Left lung (tissue), 1 donor: Measurements from ENCODE around the genes AHNAK2 and JAG2.

DNA sequence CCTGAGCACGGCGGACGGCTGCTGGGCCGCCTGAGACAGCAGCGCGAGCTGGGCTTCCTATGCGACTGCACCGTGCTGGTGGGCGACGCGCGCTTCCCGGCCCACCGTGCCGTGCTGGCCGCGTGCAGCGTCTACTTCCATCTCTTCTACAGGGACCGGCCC lies 187 bp downstream of the ZBTB42 start:
- PRO-cap: no peak

- PRO-cap: no peak
Observed at GRCh38 chr14:104843277-104843968, 21.6 kb upstream of the CEP170B start.

GRCh38 chr14:104865525-104866312 lies 651 bp downstream of the CEP170B start:
- PRO-cap: bidirectional peak, plus-strand start at chr14:104865925, minus-strand start at chr14:104865696

GRCh38 chr14:104899021-104899246 lies 25.7 kb upstream of the PLD4 start:
- PRO-cap: no peak

- PRO-cap: bidirectional peak, plus-strand start at chr14:104973441, minus-strand start at chr14:104973177; bidirectional peak, plus-strand start at chr14:104973860, minus-strand start at chr14:104973629
Observed at GRCh38 chr14:104972937-104974049, 4.9 kb downstream of the AHNAK2 start.

GRCh38 chr14:104976092-104976820 lies 1.9 kb downstream of the AHNAK2 start:
- PRO-cap: no peak

DNA sequence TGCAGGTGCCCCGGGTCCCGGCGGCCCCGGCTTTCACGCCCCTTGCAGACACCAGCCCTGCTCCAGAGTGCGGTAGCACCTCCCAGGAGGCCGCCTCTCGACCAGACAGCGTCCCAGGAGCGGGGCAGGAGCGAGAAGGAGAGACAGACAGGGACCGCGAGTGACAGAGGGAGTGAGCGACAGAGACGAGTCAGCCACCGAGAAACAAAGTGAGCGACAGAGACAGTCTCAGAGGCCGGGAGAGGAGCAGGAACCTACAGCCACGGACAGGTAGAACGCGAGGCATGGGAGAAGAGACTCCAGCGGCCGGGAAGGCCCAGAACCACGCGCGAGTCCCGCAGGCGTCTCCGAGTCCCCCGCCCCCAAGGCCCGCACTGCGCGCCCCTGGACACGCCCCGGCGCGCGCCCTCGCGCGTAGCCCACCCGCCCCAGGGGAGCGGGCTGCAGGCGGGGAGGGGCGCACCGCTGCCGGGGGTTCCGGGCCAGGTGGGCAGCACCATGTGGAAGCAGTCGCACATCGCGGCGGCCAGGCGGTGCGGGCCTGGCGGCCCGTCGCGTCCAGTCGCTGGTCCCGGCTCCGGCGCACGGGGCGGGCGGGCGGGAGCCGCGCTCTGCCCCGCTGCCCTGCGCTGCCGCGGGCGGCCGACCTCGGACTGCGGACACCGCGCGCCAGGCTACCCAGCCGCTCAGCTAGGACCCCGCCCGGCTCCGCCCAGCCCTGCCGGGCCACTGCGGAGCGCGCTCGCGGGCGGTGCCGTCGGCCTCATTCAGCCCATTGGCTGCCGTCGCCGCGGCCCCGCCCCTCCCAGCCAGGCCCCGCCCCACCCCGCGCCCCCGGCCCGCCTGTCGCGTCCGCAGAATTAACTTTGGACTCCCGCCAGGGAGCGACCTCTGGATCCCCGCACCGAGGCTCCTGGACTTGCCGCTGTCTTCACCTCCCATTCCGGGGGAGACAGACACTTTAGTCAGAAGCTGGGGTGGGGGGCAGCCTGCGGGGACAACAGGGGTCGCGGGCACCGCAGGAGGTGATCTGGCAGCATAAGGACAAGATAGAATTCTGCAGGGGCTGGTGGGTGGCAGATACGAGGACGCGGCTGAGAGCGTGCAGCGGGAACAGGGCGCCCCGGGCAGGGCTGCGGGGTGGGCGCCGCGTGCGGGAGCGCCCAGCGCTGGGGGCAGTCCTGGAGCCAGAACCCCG lies at the start of gene AHNAK2:
TSS of gene AHNAK2 (minus strand) at position 655 of the 1,198 bp plus-strand sequence.
- PRO-cap: unidirectional peak, minus-strand start at position 645 of the sequence

DNA sequence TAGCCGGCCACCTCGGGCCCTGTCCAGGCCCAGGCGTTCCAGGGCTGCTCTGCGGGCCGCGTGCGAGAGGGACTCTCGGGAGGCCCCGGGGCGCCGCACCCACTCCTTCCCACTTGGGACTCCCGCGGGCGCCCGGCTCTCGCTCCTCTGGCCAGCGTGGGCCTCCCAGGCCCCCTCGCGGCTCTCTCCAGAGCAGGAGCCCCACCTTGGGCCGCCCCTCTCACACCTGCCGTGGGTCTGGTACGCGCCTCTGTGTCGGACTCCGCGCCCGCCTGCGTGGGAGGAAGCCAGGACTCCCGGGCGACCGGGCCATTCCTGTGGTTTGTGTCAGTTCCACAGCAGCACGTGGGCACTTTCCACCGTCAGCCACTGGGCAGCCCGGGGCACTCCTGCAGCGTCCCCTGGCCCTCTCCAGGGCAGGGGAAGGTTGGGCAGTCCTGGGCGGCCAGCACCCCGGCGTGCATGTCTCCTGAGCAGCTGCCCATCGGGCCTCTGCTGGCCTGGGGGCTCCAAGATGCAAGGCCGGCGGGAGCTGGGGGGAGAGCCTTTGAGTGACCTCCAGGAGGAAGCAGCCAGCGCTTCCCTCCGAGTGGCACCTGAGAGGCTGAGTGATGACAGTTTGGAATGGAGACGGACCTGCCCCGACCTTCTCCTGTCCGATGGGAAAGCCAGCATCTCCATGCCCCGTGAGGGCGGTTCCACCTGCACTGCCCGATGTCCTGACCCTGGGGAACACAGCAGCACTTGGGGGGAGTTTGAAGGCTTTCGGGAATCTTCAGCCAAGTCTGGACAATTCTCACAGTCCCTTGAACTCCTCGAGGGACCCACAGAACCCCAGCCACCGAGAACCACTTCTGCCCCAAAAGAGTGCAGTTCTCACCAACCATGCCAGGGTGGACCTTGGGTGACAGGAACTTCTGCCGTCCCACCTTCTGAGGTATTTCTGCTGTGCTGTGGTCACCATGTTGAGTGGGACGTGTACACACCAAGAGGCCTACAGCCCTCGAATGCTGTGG lies 638 bp downstream of the CLBA1 start:
- PRO-cap: no peak

GRCh38 chr14:105071268-105071784 lies 6.1 kb upstream of the GPR132 start:
- PRO-cap: no peak

GRCh38 chr14:105168370-105169545 lies at the start of gene JAG2:
Gene JAG2 (minus strand): TSS chr14:105168776.
- PRO-cap: bidirectional peak, plus-strand start at chr14:105168884, minus-strand start at chr14:105168728

GRCh38 chr14:105410931-105412274 lies 8.2 kb upstream of the MTA1 start:
- PRO-cap: unidirectional peak, plus-strand start at chr14:105411206; bidirectional peak, plus-strand start at chr14:105411587, minus-strand start at chr14:105411407

DNA sequence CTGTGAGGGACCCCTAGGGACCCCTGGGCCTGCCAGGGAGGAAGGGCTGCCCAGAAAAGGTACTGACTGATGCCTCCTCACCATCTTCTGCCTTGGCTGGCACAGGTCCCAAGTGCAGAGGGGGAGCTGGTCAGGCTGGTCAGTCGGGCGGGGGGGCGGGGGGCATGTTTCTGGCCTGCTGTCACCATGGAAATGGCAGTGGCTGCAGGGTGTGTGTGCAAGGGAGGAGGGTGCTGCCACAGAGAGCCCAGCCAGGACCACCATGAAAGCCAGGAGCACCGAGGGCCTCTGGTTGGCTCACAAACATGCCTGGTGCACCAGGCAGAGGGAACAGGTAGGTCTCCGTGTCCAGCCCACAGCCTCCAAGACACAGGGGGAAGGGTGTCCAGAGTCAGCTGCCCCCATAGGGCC lies 1.4 kb upstream of the CRIP2 start:
- PRO-cap: bidirectional peak, plus-strand start at position 241 of the sequence, minus-strand start at position 89 of the sequence

- PRO-cap: bidirectional peak, plus-strand start at chr14:105475859, minus-strand start at chr14:105475721; bidirectional peak, plus-strand start at chr14:105476112, minus-strand start at chr14:105475922; bidirectional peak, plus-strand start at chr14:105476318, minus-strand start at chr14:105476219
Observed at GRCh38 chr14:105475796-105476474, 1.3 kb downstream of the CRIP2 start.

- PRO-cap: no peak
Observed at GRCh38 chr14:105581930-105582797, 55.8 kb downstream of the TMEM121 start.

- PRO-cap: no peak
Observed at GRCh38 chr14:105646125-105646600, 119.8 kb downstream of the TMEM121 start.

GRCh38 chr14:105769051-105770123 lies 243.0 kb downstream of the TMEM121 start:
- PRO-cap: no peak

- PRO-cap: no peak
Observed at GRCh38 chr14:105944826-105945324, 418.5 kb downstream of the TMEM121 start.

- PRO-cap: no peak
Observed at GRCh38 chr14:105948942-105949533, 422.7 kb downstream of the TMEM121 start.

DNA sequence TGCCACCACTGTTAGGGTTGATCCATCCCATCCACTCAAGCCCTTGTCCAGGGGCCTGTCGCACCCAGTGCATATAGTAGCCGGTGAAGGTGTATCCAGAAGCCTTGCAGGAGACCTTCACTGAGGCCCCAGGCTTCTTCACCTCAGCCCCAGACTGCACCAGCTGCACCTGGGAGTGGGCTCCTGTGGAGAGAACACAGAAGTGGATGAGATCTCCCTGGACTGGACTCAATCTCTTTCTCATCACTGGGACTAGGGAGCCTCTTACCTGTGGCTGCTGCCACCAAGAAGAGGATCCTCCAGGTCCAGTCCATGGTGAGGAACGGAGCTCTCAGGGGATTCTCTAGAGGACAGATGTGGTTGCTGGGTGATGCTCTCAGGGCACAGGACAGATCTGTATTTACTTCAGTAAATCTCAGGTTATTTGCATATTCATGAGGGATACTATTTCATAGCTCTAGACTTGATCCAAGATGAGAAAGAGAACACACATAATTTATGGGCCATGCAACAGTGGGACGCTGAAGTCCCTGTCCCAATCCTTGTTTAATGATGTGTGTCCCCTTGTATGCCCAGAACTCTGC lies 460.4 kb downstream of the TMEM121 start:
- PRO-cap: no peak

GRCh38 chr14:106211361-106211804 lies 685.0 kb downstream of the TMEM121 start:
- PRO-cap: no peak